ENCODE measurements around the genes BECN2 and SDCCAG8.

GRCh38 chr1:238590142-238590524 is 699.4 kb upstream of the ZP4 start:
- PRO-cap = no peak

DNA sequence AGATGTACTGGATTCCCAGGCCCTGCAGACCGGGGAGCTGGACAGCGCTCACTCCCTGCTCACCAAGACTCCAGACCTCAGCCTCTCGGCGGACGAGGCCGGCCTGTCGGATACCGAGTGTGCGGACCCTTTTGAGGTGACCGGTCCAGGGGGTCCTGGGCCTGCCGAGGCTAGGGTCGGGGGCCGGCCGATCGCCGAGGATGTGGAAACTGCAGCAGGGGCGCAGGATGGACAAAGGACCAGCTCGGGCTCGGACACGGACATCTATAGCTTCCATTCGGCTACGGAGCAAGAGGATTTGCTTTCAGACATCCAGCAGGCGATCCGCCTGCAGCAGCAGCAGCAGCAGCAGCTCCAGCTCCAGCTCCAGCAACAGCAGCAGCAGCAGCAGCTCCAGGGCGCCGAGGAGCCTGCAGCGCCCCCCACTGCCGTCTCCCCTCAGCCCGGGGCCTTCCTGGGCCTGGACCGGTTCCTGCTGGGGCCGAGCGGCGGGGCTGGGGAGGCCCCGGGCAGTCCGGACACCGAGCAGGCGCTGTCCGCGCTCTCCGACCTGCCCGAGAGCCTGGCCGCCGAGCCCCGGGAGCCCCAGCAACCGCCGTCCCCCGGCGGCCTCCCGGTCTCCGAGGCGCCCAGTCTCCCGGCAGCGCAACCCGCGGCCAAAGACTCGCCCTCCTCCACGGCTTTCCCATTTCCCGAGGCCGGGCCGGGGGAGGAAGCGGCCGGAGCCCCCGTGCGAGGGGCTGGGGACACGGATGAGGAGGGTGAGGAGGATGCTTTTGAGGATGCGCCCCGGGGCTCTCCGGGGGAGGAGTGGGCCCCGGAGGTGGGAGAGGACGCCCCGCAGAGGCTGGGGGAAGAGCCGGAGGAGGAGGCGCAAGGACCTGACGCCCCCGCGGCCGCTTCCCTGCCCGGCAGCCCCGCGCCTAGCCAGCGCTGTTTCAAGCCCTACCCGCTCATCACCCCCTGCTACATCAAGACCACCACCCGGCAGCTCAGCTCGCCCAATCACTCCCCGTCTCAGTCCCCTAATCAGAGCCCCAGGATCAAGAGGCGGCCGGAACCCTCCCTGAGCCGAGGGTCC is 1.1 kb downstream of the FMN2 start:
- PRO-cap = no peak

DNA sequence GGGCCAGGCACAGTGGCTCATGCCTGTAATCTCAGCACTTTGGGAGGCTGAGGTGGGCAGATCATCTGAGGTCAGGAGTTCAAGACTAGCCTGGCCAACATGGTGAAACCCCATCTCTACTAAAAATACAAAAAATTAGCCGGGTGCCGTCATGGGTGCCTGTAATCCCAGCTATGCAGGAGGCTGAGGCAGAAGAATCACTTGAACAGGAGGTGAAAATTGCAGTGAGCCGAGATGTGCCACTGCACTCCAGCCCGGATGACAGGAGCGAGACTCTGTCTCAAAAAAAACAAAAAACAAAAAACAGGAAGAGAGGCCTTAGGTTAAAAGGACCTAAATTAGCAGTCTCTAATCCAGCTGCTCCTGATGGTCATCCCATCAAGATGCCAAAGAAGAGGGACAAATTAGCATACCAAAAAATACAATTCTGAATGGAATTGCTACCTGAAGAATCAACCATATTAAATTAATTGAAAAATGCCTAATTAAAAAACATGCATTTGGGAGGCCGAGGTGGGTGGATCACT is 62.8 kb upstream of the GREM2 start:
- PRO-cap = no peak

DNA sequence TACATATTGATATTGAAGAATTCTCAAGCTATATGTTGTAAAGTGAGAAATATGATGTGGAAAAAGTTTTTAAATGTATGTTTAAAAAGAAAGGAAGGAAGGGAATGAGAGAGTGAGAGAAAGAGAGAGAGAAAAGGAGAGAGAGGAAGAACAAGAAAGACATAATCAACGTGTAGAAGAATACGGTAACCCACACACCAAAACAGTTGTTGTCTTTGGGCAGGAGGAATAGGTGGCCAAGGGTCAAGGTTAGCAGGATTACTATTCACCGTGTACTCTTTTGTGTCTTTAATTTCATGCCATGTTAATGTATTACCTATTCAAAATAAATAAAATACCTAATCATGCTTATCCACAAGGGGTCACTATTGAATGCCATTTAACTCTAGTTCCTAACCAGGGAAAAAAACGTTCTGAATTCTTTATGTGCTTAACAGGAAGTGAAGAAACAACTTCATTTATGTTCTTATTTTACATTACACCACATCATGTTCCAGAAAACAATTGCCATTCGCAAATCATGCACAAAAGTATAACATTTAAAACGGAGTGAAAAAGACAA is 975 bp upstream of the KMO start:
- PRO-cap = no peak

DNA sequence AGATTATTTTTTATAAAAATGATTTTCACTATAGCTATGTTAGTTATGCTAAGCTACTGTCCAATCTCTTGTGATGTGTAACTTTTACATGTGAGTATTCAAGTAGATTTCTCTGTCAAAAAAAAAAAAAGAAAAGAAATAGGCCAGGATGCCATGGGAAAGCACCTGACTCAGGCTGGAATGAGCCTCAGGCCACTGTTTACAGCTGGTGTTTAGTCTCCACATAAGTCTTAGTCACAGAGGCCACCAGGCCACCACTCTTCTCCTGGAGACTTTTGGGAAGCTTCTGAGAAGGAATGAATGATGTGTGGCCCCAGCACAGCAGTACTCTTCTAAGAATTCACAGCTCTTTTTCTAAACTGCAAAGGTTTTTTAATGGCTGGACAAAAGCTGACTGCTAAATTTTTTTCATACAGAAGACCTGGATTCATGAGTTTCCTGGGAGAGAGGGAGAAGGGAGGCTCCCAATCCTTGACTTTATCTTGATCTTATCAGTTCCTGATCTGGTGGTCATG is 48.8 kb downstream of the CHML start:
- PRO-cap = no peak

DNA sequence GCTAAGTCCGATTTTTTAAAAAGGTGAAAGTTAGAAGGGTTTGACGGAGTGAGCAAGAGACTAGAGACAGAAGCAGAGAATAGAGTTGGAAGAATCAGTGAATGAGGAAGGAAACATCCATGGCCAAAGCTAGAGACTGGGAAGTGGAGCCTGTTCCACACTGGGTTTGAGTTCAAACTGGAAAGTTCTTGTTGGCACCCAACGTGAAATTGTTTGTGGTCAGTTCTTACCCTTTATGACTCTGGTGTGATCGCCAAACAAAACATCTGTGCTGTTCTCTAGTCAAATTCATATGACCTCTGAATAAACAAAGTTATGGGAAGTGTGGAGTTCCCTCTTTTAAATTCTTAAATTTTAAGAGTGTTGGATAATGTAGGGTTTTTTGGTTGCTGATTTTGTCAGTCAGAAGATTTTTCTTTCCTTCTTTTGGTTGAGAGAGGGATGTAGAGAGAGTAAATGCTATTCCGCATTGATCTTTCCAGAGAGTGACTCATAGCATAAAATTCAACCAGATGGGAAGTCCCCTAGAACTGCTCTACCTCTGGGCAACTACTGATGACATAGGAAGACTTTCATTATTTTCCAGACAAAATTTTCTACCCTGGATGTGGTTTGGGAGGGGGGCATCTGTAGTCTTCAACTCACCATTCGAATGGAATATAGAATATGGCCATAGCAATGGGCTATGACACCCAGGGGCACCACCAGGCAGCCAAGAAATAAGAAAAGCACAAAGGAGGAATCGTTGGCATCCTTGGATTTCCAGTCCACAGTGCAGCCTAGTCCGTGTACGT is 36.4 kb downstream of the CHML start:
- PRO-cap = no peak

DNA sequence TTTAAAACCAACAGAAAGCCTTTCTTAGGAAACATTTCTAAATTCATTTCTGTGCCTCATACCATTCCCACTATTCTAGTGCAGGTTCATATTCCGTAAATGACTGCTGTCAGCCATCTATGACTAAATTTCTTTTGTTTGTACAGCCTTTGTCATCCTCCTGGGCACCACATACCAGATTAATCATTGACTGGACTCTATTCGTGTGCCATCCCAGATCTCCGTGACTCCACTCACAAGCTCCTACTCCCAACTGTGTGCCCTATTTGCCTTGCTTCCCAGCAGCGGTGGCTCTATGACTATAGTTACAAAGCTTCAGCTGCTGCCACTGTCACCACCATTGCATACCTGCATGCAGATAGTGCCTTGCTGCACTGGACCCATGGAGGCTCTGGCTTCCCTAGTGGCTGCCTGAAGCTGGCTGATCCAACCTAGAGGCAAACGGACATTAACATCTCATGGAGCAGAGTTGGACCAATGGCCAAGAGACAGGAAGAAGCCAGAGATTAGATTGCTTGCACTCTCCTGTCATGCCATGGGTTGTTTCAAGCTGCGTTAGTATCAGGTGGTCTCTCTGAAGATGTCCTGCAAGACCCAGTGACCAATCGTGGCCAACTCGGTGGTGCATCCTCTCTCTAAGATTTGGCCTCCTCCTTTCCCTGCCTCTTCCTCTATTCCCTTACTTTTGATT is 24.5 kb downstream of the CHML start:
- PRO-cap = no peak

DNA sequence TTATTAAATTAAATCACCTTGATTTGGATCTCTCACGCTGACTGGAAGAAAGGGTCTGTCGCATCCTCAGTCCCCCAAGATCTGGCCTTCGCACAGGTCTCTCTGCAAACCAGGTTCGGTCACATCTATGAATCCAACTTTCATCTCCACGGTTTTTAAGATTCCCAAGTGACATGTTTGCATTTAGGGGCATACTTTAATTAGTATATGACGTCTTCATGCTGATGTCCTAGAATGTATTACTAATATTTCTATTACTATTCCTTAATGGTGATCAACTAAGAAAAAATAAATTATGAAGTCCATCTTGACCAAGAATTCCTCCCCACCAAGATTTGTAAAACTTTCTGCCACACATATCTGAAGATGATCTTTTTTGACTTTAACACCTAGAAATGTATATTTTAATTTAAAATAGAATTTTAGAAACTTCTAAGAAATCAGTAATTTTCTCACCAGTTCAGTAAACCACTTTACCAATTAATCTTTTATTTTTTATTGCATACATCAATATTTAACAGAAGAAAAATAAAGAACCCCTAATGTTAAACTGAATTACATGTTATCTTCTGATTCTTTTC is 11.7 kb downstream of the CHML start:
- PRO-cap = no peak

DNA sequence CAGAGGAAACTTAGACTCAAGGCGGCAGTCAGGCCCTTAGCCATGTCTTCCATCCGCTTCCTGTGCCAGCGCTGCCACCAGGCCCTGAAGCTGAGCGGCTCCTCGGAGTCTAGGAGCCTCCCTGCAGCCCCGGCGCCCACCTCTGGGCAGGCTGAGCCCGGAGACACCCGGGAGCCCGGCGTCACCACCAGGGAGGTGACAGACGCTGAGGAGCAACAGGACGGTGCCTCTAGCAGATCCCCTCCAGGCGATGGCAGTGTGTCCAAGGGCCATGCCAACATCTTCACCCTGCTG is at the start of gene BECN2:
BECN2 (plus strand) TSS at position 43 of the 294 bp plus-strand sequence.
- PRO-cap = no peak

GRCh38 chr1:241972585-241973198 is 15.1 kb downstream of the BECN2 start:
- PRO-cap = no peak

GRCh38 chr1:243113911-243114579 is 141.0 kb downstream of the CEP170 start:
- PRO-cap = no peak

DNA sequence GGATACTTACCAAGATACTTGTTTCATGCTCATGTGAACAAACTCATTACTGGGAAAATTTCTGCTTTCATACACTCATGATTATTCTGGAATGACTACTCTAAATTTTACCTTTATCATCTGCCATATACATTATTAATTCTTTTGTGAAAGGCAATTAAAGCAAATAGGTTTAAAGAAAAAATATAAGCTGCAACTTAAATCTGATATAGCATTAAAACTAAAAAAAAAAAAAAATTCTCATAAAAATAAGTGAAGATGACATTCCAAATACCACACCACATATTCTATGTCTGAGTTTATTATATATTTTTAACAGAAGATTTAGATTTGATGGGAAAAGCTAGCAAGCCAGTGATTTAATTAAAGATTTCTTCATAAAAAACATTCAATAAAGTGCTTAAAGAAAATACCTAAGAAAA is 19.6 kb downstream of the CEP170 start:
- PRO-cap = no peak

DNA sequence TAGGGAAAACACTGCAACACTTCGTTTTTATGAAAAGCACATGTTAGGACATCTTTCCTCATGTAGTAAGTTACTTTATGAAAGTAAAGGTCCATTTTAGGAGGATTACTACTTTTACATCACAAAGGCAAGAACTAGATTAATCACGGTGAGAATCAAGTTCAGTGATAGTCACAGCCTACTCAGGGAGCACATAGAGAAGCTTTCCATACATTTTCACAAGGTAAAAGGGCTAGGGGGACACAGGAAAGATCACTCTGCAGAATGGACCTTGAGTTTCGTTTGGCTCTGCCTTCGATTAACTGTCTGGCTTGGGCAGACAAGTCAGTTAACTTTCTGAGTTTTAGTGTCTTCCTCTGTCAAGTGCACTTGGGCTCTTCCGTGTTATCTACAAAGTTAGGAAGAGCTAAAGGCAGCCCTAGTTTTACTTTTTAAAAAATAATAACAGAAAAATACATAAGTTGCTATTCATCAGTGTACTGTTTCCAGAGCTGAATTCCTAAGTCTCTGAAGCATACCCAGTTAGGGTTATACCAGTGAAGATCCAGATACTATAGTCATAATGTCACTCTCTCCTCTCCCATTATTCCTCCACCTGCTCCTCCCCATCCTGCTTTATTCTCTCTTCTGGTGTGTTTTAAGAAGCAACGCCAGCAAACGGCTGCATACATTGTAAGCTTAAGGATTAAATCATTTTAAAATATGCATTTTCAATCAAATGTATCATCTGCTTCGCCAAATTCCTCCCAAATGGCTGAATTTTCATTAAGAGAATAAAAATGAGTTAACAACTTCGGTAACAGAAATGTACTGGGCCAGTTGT is 1.7 kb downstream of the CEP170 start:
- PRO-cap = no peak

DNA sequence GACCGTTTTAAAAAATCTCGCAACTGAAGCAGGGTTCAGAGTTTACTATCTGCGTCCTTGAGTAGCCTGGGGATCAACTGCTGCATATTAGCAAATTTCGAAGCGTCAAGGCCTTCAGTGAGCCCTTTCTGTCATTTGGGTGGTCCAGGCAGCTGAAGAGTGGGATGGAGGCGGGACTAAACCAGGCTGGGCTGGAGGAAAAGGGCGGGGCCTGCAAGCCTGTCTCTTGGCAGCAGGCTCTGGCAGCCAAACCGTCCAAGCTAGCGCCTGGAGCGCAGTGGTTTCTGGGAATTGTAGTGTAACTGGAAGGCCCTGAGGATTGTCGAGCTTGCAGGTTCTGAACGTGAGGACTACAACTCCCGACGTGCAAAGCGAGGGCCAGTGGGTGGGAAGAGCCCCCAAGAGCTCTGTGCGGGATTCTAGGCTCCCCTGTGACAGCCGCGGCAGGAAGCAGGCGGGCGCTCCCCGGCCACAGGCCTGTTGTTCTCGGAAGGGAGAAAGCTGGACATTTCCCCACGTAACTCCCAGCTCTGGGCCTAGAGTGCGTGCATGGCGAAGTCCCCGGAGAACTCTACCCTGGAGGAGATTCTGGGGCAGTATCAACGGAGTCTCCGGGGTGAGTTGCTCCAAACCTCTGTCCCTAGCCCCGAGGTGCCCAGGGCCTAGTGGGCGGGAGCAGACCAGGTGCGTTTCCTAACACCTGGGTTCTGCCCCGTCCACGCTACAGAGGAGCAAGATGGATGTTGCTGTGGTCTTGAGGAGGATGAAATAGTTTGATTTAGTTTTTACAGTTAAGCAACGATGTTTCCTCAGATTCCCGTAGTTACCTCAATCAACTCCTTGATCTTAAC is at the start of gene SDCCAG8:
SDCCAG8 (plus strand) TSS at position 417 of the 851 bp plus-strand sequence.
- PRO-cap = bidirectional peak, plus-strand start at position 432 of the sequence, minus-strand start at position 161 of the sequence

- PRO-cap = no peak
These were observed 8.8 kb downstream of the SDCCAG8 start for GRCh38 chr1:243264475-243265224.

- PRO-cap = no peak
These were observed 191.5 kb downstream of the SDCCAG8 start for GRCh38 chr1:243447268-243447828.

DNA sequence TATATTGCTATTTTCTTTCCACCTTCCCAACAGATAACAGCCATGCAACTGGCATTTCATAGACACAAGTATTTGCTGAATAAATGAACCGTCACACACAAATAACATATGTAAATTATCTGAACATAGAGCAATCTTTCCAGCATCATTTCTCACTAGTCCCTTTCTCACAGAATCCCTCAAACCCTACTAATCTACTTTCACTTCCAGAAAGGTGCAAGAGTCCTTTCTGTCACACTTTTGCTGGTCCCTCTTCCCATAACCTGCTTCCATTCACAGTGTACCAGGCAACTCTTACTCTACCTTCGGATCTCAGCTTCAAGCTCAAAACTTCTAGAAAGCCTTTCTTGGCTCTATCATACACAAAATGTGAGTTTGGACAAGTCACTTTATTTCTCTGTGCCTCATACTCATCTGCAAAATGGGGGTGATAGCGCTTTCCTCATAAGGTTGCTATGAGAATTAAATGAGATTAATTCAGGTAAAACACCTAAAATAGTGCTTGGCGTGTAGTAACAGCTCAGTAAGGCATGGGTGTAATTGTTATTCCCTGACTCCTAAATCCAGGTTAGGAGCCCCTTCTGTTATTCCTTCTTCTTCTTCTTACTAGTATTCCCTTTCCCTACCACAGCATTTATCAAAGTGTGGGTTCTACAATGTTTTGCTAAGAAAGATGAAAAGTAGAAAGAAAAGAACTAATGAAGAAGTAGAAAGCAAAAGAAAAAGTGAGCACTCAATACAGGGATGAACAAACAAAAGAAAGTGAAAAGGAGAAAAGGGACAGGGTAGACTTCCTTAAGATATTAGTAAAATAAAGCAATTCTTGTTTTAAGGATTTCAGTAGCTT is 113.0 kb downstream of the AKT3 start:
- PRO-cap = no peak

- PRO-cap = bidirectional peak, plus-strand start at chr1:244047794, minus-strand start at chr1:244047772; unidirectional peak, minus-strand start at chr1:244047924; bidirectional peak, plus-strand start at chr1:244048491, minus-strand start at chr1:244048241
These were observed 3.3 kb upstream of the ZBTB18 start for GRCh38 chr1:244047640-244048302.

GRCh38 chr1:244048303-244049104 is 2.6 kb upstream of the ZBTB18 start:
- PRO-cap = bidirectional peak, plus-strand start at chr1:244048491, minus-strand start at chr1:244048241; unidirectional peak, plus-strand start at chr1:244048700

DNA sequence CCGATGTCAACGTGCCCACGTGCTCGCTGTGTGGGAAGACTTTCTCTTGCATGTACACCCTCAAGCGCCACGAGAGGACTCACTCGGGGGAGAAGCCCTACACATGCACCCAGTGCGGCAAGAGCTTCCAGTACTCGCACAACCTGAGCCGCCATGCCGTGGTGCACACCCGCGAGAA is 3.8 kb downstream of the ZBTB18 start:
- PRO-cap = no peak

All from left cardiac atrium (tissue), 1 donor.